ENCODE measurements around the gene FAM32A.

DNA sequence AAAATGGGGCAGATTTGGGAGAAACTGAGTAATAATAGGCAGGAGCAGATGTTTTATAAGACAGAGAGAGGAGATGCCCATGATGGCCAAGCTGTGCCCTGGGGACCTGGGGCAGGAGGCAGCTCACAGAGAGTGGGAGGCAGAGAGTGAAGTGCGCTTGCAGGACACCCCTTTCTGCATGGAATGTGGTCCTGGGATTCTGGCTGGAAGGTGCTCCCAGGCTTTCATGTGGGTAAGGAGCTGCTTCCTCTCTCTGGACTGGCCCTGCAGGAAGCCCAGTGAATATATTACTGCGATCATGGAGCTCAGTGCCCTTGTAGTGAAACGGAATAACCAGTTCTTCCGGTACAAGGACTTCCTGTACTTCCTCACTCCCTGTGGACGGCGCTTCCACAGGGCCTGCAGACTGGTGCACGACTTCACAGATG is 7.8 kb downstream of the CYP4F8 start:
- PRO-cap = no peak

- PRO-cap = no peak
Measured at GRCh38 chr19:15830385-15831272, 15.2 kb upstream of the OR10H1 start.

DNA sequence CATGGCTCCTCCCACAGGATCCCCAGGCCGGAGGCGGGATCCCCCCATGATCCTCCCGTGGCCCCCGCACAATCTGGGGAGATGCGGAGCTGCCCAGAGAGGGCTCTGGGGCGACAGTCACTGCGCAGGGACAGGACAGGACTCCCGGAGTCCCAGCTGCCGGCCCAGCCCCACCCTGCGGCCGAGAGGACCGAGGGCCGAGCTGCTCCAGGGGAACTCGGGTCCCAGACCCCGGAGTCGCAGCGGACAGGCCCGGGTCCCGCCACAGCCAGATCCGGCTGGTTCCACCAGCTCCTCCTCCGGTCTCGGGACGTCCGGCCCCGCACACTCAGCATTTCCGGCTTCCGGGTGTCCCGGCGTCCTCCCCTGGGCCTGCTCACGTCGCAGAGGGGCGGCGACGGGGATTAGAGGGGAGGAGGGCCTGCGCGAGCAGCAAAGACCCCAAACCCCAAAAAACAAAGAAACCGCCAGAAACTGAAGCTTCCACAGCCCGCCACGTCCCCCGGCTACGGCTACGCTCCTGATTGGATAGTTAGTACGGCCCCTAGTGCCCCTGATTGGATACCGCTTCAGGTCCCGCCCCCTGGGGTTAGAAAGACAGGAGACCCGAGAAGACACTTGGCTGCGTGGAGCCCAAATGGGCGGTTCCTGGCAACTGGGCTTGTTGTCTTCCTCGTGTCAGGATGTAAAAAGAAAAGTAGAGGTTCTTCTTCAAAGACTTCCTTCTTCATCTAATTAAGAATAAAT is 21.3 kb upstream of the OR10H1 start:
- PRO-cap = no peak

DNA sequence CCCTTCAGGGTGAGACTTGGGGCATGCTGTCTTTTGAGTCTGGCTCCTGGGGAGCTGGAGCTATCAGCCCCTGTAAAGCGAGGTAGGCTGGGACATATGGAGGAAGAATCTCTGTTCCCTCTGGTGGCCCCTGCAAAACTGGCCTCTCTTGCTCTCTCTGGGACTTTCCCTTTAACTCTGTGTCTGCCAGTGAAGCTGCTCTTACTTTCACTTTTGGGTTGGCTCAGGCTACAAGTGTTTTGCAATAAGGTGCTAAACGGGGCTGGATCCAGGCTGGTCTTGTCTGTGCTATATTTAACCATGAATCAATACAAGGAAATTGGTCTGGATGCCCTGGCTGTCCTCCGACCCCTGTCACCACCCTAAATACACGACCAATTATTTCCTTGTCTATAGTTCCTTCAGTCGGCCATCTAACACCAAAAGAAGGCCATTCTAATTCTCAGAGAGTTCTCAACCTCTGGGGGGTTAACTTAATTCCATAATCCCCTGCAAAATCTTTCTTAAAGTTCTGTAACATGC is 53.2 kb downstream of the OR10H4 start:
- PRO-cap = no peak

DNA sequence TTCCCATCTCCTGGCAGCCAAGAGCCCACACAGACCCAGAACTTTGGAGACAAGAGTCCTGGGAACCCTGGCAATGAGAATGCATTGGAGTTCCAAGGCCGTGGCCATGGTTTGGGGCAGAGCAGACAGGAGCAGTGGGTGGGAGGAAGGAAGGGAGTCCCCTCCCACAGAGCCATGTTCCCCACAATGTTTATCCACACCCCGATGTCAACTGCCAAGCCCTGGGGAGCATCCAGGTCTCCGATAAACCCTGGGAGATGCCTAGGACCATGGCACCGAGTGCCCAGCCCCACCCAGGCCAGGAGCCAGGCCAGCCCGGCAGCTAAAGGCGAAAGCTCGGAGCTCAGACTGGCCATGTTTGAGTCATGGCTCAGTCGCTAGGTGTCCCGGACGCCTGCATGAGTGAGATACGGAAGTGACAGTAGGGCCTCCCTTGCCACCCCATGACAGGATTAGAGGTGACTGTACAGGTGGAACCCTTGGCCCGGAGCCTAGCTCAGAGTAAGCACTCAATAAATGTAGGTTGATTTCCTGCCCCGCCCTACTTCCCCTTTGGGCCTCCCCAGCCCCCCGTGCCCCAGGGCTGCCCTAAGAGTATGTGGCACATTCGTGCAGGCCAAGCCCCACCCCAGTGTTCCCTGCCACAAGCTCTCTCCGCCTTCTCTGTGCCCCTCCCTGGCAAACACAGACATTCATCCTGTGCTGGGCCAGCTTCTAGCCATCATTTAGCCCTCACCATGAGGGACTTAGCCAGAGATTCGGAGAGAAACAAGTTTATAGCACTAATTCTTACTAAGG is 5.9 kb upstream of the TPM4 start:
- PRO-cap = no peak

GRCh38 chr19:16184909-16185651 is at the start of gene FAM32A:
TSS of gene FAM32A (plus strand) at chr19:16185410.
- PRO-cap = bidirectional peak, plus-strand start at chr19:16185413, minus-strand start at chr19:16185291

DNA sequence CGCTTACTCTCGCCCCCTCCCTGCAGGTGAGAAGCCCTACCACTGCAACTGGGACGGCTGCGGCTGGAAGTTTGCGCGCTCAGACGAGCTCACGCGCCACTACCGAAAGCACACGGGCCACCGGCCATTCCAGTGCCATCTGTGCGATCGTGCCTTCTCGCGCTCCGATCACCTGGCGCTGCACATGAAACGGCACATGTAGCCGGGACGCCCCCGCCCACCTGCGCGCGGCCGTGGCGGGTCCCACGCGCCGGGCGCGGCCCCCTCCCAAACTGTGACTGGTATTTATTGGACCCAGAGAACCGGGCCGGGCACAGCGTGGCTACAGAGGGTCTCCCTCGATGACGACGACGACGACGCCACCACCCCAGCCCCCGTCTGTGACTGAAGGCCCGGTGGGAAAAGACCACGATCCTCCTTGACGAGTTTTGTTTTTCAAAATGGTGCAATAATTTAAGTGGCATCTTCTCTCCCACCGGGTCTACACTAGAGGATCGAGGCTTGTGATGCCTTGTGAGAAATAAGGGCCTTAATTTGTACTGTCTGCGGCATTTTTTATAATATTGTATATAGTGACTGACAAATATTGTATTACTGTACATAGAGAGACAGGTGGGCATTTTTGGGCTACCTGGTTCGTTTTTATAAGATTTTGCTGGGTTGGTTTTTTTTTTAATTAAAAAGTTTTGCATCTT is 2.4 kb downstream of the KLF2 start:
- PRO-cap = bidirectional peak, plus-strand start at position 82 of the sequence, minus-strand start outside the sequence; bidirectional peak, plus-strand start at position 273 of the sequence, minus-strand start at position 141 of the sequence

DNA sequence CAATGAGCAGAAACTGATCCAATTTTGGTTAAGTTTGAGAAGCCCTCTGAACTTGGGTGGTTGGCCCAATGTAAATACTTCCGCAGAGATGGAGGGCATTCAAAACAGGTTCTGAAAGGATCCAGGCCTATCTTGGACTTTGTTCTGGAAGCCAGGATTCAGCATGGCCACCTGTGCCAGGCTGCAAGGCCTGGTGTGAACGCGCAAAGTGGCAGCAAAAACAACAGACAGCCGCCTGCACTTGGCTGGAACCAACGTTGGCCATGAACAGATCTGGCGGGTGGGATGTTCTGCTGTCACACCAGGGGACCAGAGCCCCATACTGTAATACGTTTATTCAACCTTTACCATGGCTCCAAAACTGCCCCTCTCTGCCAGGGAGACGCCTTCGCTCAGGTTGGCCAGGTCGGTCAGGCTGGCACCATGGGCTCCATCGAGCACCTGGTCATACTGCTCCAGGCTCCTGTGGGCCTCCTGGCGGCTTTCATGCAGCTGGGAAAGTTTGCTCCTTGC is 69.7 kb downstream of the EPS15L1 start:
- PRO-cap = no peak

- PRO-cap = no peak
Measured at GRCh38 chr19:16529507-16530333, 12.5 kb downstream of the CHERP start.

DNA sequence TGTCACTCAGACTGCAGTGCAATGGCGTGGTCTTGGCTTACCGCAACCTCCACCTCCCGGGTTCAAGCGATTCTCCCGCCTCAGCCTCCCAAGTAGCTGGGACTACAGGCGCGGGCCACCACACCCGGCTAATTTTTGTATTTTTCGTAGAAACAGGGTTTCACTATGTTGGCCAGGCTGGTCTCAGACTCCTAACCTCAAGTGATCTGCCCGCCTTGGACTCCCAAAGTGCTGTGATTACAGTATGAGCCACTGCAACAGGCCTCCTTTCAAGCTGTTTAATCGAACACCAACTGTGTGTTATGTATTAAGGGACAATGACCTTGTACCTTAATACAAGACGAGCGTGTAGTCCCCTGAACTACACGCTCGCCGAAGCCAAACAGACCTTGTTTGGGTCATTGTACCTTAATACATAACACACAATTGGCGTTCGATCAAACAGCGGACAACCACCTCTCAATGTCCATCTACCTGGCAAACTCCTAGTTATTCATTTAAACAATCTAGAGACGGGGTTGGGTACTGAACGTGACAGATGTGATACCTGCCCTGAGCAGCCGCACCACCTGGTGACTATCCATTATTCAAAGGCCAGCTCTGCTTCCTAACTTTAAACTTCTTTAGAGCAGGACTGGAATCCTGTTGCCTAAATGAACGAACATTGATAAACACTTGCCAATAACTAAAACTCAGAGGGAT is 1.4 kb downstream of the CHERP start:
- PRO-cap = no peak

DNA sequence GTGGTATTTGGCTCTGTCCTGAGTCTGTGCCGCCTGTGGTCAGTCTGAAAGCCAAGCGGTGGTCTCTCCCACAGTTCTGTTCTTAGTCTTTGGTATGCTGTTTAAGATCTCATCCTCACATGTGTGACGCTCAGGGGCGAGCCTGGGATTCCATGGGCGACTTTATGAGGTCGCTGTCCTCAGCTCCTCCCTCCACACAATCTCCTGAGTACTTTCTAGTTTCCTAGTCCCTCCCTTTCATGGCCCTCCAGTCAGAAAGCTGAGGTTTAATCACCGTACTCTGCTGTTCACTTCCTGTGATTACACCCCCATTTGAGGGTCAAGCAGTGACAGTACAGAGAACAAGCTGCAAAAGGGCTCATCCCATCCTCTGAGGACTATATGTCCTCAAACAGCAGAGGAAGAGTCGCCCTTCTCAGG is 12.2 kb downstream of the SLC35E1 start:
- PRO-cap = no peak

DNA sequence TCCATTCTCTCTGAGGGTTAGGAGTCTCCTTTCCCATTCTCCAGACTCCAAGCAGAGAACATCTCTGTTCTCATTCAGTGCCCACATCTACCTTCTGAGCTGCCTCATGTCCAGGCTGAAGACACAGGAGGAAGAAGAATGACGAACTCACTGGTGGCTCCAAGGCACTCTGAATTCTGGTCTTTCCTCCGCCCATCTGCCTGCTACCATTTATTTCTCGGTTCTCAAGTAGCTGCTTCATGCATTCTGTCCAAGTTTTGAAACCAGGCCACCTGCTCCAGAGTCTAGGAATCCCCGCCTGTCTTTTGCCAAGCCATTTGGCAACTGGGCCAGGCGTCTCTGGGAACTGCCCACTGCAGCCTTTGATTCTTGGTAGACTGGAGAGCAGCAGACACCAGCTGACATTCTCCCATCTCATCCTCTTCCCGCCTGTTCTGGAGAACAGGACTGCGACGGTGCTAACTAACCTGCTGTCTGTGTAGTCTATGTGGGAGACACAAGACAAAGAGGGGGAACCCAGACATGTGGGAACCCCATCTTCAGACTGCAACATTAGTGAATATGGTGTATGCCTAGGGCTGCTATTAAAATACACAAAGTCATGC is 10.8 kb downstream of the SLC35E1 start:
- PRO-cap = no peak

DNA sequence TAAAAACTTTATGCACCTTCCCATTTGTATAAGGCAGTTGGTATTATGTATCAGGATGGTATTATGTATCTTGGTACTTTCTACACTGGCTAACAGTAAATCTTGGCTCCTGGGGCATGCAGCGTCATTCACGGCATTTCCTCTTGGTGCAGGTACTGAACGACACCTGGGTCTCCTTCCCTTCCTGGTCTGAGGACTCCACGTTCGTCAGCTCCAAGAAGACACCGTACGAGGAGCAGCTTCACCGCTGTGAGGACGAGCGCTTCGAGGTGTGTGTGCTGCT is 25.3 kb upstream of the F2RL3 start:
- PRO-cap = no peak

GRCh38 chr19:16886109-16886926 is 2.5 kb upstream of the F2RL3 start:
- PRO-cap = no peak

GRCh38 chr19:17067551-17067857 is 7.7 kb downstream of the HAUS8 start:
- PRO-cap = no peak

DNA sequence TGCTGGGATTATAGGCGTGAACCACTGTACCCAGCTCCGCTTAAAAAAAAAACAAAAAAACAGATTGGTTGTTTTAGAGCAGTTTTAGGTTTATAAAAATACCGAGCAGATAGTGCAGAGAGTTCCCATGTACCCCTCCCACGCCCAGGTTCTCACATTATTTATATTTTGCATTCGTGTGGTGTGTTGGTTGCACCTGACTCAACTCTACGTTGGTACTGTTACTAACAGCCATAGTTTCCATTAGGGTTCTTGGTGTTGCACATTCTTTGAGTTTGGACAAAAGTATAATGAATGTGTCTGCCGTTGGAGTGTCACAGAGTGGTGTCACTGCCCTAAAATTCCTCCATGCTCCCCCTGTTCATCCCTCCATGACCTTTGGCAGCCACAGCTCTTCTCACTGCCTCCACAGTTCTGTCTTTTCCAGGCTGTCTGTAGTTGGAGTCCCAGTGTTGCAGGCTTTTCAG is 29.1 kb downstream of the MYO9B start:
- PRO-cap = no peak

- PRO-cap = no peak
Measured at GRCh38 chr19:17138536-17138846, 62.9 kb downstream of the MYO9B start.

DNA sequence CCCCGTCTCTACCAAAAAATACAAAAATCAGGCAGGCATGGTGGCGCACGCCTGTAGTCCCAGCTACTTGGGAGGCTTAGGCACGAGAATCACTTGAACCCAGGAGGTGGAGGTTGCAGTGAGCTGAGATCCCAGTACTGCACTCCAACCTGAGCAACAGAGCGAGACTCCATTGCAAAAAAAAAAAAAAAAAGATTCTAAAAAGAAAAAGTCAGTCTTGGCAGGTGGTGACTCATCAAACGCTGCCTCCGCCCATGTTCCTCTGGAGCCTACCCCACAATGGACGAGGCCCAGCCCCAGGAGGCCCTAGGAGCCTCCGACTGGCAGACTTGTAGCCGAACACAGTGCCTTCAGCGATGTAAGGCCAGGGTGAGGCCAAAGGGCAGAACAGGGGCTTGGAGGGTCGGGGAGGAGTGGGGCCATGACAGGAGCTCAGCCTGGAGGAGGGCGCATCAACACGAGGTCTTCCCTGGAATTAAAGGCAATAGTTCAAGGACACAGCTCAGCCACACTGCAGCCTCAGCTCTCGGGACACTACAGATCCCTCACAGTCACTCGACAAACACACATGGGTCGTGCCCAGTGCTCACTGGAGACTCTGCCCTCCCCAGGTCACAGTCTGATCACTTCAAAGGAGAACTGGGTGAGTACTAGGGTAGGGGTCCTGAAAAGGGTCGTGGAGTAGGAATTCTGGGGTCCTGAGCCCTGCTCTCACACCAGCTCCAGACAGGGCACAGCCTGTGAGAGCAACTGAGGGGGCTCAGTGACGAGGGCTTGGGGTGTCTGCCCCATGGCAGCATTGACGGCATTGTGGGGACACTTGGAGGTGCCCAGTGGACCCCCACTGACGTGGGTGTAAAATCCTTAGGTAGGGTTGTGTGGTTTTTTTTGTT is 5.2 kb downstream of the USE1 start:
- PRO-cap = no peak

- PRO-cap = no peak
Measured at GRCh38 chr19:17243136-17243416, 2.6 kb downstream of the NR2F6 start.

GRCh38 chr19:17244682-17244988 is 1.1 kb downstream of the NR2F6 start:
- PRO-cap = no peak

All from endothelial cell (in vitro differentiated cells).